Right common carotid artery plus branches (tissue), 1 donor: ENCODE measurements around a stretch of chr17.

DNA sequence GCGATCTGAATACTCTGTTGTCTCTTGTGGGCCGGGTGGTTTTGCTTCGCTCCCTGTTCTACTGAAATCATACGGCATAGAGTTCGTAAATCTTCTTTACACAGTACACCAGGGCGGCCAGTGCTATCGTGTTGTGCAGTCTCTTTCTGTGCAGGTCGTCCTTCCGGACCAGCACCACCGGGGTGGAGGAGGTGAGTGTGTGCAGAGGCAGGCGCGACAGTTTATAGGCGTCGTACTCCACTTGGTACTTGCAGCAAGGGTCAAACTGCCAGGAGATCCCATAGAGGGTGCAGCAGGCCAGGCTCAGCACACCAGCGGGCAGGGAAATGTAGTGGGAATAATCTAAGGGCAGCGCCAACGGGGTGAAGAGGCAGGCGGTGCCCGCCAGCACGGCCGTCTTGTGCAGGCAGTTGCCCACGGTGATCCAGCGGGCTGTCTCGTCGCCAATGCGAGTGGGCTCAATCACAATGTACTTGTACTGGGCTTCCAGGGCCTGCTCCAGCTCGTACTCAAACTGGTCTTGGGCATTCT, 15.6 kb downstream of the TMEM11 start:
- PRO-cap = no peak

DNA sequence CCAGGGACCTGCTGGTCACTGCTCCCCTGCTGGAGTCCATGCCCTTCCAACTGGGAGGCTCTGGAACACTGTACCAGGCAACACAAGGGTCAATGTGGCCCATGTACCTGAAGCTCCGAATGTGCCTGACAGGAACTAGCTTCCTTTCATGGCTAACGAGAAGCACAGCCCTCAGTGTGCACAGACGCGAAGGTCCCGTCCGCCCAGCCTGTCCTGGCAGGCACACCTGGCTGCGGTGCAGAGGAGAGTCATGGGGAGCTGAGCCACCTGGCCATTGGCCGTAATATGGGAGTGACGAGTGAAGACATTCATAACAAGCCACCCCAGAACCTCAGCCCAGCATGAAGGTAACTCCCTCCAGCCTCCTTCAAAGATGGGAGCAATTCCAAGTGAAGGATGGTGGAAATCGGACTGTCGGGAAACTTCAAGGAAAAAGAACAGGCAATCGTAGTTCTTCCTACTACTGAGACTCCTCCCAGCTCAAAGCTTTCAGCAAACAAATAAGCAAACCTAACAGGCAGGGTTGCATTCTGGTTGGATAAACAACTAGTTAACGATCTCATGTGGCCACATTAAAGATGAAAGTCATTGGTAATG, 13.3 kb downstream of the TMEM11 start:
- PRO-cap = no peak

GRCh38 chr17:21397321-21397958, 21.3 kb downstream of the KCNJ12 start:
- PRO-cap = no peak

DNA sequence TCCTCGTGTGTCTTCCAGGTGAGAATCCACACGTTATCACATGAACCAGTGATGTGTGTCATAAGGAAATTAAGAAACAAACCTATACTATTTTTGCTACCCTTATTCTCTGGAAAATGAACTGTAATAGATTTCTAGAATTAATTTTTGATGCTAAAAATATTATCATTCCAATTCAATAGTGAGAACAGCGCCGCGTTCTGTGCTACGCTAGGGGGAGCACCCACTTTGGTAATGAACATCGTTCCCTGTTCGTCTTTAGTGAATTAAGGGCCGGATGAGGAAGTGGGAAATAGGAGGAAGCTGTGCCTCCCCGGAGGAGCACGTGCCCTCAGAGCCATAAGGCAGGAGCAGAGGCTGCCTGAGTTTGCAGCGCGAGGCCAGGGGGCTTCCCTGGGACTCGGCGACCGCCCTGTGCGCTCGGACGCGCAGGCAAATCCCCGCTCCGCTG, 76.1 kb downstream of the KCNJ12 start:
- PRO-cap = bidirectional peak, plus-strand start at position 340 of the sequence, minus-strand start at position 236 of the sequence

DNA sequence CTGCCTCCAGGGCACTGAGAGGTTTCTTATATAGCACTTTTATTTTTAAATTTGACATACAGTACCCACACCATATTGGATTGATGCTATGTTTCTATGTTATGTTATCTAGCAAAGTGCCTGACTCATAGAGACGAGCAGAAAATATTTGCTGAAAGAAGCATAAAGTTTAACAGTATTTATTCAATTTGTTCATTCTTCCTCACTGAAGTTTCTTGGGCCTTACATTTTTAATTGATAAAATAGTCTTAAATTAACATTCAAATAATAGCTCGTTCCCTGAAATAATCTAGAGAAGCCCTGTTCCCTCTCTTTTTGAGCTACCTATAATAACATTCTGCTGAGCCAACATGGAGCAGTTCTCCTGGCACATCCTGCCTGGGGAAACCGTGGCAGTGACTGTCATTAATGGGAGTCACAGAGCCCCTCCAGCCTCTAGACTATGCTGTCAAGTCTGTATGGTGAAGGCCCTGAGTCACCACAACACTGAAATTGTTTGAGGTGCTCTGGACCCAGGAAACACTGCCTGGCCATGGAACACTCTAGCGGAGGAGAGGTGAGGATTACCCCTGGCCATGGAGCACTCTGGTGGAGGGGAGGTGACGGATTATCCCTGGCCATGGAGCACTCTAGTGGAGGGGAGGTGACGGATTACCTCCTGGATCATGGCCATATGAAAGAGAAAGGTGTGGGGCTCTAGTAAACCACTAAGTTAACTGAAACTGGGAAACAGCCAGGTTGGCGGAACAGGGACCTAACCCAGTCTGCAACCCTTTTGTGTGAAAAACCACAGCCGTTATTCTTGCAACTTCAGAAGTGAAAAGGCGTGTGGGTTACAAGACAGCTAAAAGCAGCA, 156.5 kb downstream of the KCNJ12 start:
- PRO-cap = no peak

- PRO-cap = no peak
Measured at GRCh38 chr17:21680959-21681556, 11.3 kb upstream of the KCNJ18 start.

- PRO-cap = no peak
Measured at GRCh38 chr17:21699700-21700214, 7.4 kb downstream of the KCNJ18 start.

DNA sequence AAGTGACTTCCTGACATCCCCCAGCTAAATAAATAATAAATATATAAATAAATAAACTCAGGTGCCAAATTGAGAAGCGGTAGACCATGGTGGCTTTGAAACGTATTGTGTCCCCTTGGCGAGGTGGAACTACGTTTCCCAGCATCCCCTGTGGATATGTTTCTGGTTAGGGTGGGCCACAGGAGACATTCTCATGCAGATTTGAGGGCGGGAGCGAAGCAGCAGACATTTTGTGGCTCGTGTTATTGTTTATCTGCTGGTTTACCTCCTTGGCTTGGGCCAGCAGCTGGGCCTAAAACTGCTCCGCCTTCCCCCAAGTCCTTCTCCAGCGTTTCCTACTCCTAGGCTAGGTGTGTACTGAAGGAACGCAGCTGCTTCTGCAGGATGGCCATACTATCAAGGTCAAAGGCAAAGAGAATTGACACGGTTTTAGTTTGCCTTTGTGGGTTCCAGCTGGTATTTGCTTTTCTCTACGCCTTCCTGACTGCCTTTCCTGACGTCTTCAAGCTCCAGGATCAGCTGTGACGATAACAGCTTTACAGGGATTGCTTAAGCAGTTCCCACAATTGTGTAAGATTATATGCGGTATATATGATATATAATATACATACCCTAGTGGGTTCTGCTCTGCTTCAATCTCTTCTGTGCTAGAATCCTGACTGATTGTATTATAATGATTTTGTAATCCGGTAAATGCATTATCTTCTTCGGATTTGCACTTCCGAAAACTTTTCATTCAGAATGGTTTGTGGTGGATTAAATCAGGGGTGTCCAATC, 17.2 kb upstream of the WSB1 start:
- PRO-cap = no peak

- PRO-cap = no peak
Measured at GRCh38 chr17:27281974-27282411, 11.9 kb upstream of the WSB1 start.

GRCh38 chr17:27294797-27295620, 1.1 kb downstream of the WSB1 start:
- PRO-cap = bidirectional peak, plus-strand start at chr17:27295109, minus-strand start at chr17:27294909

DNA sequence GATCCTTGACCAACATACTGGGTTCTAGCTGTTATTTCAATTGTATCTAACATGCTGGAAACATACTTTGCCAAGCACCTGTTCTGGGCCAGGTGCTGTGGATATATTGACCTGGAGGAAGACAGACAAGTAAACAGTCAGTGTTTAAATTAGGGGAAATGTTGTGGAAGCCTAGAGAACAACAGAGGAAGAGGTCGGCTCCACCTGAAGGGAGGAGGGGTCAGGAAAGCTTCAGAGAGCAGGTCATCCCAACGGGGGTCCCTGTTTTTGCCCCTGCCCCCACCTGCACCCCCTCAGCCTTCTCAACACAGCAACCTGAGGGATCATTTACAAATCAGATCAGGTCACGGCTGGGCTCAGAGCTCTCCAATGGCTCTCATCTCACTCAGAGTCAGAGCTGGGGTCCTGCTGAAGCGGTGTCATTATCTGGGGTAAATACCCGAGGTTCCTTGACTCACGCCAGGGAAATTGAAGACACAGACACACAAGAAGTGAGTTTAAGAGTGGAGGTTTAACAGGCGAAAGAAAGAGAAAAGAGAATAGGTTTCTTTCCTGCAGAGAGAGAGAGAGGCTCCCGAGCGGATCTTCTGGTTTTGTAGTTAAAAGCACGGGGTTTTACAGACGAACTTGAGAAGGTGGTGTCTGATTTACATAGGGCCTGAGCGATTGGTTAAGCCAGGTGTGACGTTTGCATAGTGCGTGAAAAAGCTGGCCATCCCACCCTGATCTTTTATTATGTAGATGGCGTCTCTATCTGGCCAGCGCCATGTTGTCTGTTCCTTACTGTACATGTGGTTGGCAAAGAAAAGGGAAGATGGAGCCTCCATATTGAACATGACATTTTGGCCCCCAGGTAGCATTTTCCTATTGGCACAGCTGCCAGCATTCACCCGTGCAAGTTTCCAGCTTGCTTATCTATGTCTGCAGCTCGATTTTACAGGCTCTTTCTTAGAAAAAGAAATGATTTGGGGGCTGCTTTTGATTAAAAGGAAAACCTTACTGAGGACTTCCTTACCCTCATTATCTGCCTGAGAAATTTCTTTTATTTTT, 51.3 kb downstream of the WSB1 start:
- PRO-cap = unidirectional peak, minus-strand start at position 589 of the sequence

DNA sequence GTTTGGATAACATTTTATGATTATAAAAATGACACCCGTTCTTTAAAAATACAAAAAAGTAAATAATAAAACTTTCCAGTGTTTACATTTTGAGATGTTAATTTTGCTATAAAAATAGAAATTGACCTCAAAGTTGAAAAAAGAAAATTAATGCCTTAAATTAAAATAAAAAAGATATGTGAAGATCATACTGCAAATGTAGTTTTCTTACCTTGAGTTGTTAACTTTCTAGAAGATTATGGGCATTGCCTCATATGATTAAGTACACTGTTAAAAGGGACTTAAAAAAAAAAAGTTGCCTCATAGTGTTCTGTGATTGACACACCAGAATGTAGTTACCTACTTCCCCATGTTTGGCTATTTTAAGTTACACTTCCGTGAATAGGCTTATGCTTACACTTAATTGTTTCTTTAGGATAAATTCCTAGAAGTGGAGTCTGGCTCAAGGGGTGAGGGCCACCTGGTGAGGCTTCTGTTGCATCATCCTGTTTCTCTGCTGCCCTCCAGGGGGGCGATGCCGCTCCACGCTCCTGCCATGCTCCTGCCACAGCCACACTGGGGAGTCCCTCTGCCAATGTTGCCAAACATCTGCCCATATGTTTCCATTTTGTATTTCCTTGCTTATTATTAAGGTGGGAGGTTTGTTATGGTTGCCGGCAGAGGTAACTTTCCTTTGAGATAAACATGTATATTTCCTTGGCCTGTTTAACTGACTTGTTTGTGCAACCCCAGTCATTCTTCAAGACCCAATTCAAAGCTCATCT, 72.9 kb downstream of the KSR1 start:
- PRO-cap = no peak

- PRO-cap = no peak
Measured at GRCh38 chr17:27531482-27532255, 75.4 kb downstream of the KSR1 start.

- PRO-cap = unidirectional peak, minus-strand start at chr17:27560844
Measured at GRCh38 chr17:27560460-27560974, 70.5 kb upstream of the LGALS9 start.

- PRO-cap = no peak
Measured at GRCh38 chr17:27573777-27574739, 56.9 kb upstream of the LGALS9 start.

- PRO-cap = no peak
Measured at GRCh38 chr17:27862018-27862400, 31.2 kb downstream of the LYRM9 start.

DNA sequence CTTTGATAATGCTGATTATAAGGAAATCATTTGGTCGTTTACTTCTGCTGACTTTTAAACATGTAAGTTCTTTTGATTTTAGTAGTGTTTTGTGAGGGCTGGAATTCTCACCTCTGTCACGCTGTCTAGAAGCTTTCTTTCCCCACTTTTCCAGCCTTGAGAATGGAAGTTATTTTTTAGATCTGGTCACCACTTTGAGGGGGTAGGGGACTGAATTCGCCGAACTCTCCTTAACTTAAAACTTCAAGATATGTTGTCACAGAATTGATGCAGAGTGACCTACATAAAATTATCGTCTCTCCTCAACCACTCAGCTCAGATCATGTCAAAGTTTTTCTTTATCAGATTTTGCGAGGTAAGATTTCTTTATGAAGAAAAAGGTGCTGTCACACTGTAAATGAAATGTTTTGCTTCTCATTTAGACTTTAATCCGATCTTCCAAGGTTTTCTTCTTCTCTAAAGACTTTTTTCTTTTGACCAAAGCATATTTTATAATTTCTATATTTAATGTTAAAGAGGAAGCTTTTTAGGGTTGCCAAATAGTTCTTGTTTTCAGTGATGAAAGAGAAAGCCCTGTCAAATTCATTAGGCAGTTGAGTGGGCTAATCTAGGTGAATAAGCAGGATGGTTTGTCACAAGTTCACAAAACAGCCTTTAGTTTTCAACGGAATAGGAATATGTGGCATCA, 118.6 kb downstream of the NLK start:
- PRO-cap = no peak

DNA sequence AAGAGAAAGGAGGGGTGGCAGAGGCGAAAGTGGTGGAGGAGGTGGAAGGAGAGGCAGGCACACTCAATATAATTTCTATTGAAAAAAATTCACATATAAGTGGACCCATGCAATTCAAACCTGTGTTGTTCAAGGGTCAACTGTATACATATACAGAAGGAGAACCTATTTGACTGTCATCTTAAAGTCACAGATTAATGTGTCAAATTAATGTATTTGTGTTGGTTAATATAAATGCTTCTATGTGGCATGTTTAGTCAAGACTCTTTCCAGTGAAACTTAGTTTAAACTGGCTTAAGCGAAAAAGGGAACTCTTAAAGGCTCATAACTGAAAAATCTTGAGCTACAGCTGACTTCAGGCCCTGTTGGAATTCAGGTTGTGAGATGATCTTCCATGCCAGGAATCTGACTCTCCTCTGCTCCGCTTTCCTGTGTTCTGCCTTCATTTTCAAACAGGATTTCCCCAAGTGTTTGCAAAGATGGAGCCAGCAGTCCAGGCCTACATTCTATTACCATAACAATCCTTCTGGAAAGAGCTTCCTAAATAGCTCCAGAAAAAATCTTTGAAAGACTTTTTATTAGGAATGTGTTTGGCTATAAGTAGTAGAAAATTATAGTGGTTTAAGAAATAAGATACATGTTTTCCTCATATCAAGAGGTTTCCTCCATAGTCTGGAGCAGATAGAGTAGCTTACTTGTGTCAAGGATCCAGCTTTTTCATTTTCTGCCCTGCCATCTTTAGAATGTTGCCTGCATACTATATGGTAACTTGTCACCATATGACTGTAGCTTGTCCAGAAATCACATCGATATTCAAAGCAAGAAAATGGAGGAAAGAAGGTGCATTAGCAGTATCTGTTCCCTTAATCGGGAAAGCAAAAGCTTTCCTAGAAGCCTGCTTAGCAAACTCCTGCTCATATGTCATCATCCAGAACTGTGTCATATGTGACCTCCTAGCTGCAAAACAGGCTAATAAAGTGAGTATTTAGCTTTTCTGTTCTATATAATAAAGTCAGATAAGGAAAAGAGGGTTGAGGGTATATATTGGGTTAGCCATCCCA, 135.0 kb downstream of the NLK start:
- PRO-cap = no peak

- PRO-cap = no peak
Measured at GRCh38 chr17:28235324-28235804, 83.6 kb upstream of the TMEM97 start.

DNA sequence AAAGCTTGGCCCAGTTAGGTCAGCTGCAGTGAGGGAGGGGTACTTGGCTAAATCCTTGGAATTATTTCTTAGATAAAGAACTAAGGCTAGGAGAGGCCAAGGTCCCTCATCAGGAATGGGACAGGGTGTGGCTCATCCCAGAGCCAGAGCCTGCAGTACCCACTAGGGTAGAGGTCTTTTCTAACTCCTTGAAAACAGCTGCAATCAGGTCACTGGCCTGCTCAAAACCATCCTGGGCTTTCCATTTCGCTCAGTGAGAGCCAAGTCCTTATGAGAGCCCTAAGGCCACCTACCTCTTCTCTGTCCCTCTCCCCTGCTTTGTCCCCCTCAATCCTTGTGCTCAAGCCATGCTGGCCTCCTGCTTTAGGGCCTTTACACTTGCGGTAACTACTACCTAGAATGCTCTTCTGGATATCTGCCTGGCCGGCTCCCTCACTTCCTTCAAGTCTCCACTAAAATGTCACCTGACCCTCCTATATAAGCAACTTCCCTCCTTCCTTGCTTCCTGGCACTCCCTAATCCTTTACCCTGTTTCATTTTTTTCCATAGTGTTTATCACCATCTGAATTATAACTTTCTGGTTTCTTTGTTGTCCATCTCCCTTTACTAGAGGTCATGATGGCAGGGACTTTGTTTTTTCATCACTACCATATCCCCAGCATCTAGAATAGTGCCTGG, 2.2 kb upstream of the SLC46A1 start:
- PRO-cap = no peak